Osteocyte (in vitro differentiated cells): ENCODE data around the gene GTF2A2.

GRCh38 chr15:59237007-59237691 is 30.5 kb downstream of the LDHAL6B start:
- PRO-cap = no peak

GRCh38 chr15:59271795-59272256 is 65.2 kb downstream of the LDHAL6B start:
- PRO-cap = no peak

DNA sequence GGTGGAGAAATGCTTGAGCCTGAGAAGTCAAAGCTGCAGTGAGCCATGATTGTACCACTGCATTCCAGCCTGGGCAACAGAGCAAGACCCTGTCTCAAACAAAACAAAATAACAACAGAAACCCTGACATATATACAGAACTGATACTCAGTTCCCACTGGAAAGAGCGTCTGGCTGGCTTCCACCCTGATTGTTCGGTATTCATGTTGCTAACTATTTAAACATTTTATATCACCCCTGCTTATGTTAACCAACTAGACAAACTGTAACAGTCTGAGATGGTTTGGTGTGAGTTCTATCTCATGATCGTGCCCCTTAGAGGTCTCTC is 78.8 kb downstream of the MYO1E start:
- PRO-cap = no peak

DNA sequence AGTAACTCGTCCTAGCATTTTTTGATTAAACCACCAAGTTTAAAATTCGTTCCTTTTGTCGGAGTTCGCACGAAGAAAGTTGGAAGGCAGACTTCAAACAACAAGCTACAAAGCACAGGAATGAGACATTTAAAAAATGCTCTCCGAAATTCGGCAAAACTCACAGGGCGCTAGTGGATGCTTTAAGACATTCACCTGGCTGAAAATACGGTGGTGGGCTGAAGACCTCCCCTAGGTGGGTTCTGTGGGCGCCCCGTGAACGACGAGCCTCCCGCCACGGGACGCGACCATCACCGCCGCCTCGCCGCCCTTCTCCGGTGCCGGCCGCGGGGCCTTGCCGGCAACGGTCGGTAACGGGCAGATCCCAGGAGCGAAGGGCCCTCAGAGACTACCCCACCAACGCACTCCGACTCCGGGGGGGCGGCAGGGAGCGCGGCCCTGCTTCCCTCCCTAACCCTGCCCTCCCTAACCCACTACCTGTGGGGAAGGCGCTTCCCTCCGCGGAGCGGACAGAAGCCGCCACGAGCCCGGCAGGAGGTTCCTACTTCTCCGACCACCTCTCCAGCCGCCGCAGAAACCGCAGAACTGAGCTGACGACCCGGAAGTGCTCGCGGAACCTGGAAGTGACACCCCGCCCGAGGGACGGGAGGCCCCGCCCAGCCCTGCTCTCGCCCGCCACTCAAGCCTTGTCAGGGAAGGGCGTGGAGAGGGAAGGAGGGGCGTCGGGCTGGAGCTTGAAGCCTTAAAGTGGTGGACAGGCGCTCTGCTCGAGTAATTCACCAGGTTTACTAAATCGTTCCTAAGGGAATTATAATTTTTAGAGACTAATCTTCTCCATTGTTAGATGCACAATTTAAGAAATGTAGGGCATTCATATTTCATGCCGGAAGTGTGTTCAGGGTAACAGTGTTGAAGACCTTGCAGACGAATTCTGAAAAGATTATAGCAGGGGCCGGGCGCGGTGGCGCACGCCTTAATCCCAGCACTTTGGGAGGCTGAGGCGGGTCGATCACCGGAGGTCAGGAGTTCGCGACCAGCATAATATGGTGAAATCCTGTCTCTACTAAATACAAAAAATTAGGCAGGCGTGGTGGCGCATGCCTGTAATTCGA is at the start of gene GTF2A2:
GTF2A2 (minus strand) TSS at position 587 of the 1,112 bp plus-strand sequence.
- PRO-cap = unidirectional peak, minus-strand start at position 587 of the sequence

DNA sequence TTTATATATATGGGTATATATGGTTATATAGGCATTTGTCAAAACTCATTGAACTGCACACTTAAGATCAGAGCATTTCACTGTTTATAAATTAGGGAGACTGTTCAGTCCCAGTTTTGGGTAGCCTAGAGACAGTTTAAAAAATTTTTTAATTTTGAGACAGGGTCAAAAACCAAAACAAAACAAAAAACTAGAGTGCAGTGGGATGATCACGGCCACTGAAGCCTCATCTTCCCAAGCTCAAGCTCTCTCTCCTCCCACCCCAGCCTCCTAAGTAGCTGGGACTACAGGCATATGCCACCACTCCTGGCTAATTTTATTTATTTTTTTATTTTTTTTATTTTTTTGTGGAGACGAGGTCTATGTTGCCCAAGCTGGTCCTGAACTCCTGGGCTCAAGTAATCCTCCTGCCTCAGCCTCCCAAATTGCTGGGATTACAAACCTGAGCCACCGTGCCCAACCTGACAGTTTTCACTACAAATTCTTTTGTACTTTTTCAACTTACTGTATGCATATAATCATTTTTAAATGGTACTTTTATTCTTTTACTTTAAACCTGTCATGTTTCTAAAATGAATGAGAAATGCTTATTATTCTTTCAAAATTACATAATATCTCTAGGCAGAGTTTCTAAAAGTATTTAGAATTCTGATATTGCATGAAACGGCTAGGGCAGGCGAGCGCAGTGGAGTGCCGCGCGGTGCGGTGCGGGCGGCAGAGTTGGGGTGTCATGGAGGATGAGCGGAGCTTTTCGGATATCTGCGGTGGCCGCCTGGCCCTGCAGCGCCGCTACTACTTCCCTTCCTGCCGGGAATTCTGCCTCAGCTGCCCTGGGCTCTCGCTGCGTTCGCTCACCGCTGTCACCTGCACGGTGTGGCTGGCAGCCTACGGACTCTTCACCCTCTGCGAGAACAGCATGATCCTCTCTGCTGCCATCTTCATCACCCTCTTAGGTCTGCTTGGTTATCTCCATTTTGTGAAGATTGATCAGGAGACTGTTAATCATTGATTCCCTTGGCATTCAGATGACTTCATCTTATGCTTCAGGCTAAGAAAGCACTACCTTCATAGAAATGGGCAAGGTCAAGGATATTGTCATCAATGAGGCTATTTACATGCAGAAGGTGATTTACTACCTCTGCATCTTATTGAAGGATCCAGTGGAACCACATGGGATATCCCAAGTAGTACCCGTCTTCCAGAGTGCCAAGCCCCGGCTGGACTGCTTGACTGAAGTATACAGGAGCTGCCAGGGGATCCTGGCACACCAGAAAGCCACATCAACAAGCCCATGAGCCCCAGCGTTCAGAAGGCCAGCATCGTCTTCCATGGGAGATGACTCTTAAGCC is 12.6 kb downstream of the BNIP2 start:
- PRO-cap = no peak

DNA sequence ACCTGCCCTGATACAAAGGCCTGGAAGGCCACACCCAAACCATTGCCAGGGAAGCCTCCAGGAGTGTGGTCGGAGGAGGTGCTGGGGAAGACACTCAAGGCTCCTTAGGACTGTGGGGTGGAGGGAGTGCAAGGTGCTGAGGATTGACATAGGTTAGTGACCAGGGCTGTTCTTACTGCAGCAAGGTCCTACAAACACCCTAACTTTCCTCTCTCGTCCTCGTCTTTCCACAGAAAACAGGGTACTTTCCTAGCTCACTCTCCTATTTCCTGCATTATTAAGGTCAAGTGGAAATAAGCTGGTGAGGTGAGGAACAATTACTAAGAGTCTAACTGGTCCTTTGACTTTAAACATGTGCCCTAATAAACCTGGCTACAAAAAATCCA is 50.0 kb downstream of the ANXA2 start:
- PRO-cap = no peak

DNA sequence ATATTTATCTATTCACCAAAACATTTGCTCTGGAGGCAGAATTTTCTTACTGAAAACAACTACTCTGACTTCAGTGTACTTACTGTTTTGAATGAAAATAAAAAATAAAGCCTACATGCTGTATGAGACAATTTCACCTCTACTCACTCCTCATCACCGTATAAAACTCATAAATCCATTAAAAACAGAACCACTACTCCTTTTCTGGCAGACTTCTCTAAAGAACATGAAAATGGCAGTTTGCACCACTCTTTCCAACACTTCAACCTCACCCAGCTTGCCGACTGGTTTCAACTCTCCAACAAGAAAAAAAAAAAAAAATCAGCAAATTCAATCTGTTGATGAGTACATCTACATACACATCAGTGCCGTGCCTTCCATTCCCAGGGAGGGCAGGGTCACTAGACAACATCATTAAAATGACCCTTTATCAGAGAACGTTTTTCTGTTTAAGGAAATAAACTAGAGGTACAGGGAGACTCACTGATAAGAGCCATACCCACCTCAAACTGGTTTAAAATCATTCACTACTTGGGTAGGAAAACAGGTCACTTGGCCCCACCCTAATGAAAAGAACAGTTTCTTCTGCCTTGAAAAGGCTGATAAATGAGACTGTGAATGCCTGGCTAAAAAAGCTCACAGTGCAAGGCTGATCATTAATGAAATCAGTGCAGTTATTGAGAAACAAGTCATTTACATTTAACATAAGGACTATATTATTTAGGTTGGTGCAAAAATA is 6.0 kb downstream of the ANXA2 start:
- PRO-cap = no peak

DNA sequence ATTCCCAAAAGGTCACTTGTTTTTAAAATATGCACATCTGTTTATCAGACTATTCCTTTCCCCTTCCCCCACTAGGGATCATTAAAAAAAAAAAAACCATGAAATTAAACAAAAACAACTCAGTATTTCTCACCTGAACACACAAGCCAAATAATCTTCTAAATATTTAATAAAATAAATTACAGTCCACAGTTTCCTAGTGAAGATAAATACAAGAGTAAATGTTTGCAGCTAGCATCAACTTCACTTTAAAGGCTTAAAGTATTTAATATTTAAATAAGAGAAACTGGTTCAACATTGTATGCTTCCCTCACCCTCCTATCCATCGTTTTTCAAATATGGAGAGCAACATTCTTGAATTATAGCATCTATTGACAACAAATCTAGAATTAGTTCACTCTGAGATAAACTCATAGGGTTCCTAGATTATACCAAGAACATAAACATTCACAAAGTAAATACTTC is 16.9 kb upstream of the ICE2 start:
- PRO-cap = no peak

DNA sequence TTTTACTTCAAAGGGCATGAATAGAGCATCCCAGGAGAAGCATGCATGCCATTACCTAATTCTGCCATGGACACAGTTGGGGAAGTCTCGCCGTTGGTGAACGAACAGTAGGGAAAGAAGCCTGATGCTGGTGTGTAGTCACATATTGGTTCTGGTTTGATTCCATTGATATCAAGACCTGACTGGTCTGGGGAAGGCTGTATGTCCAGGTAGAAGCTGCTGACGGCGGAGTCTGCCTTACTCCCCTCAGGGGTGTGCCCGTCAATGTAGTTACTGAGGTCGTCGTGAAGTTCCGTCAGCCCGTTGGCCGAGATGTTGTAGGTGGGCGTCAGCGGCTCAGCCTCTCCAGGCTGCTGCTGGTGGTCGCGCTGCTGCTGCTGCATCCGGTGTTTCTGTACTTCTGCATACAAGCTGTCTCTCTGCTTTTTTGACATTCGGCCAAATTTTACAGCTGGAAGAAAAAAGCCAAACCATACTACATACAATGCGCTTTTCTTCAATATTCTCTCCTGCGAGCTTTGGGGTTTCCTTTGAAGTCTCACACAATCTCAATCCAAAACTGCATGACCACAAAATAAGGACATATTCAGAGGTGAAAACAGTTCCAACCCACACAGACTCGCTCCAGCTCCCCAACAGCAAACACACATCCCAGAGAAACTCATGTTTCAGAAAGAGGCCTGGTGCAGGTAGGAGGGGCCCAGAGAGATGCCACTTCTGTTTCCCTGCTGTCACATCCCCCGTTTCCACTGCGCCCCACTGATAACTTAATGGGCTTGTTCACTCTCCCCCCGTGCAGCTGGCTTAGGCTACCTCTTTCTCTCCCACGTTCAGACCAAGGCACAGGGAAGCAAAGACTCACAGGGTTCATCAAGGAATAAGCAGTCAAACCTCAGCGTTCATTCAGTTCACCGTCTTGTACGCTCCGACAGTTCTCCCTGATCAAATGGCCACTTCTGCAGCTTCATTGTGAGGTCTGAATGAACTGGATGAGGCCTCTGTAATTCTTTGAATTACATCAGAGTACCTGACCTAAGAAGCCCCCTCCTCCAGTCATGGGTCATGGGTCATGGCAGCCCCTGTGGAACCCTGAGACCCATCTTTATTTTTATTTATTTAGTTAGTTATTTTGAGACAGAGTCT is 32.6 kb upstream of the ICE2 start:
- PRO-cap = no peak

GRCh38 chr15:60591234-60591942 is 112.4 kb upstream of the ICE2 start:
- PRO-cap = unidirectional peak, plus-strand start at chr15:60591262; unidirectional peak, plus-strand start at chr15:60591286

- PRO-cap = no peak
These were observed 170.8 kb upstream of the ICE2 start for GRCh38 chr15:60649651-60650188.

DNA sequence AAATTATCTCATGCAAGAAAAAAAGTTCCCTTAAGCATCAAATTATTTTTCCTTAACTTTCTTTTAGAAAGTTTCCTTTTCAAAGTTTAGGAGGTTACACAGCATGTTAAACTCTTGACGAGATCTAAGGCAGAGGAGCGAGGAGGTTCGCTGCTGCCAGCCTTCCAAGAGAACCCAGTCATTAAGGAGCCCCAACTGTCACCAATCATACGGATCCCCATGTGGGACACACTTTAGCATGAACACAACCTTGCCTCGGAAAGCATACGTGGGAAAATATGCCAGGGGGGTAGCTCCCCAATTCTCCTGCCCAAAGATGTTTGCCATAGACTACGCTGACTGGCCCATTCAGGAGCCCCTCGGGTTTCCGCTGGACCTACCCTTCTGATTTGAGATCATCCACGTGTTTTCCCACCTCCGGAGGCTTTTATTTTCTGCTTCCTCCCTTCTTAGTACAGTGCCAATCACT is 284.5 kb upstream of the ICE2 start:
- PRO-cap = no peak

GRCh38 chr15:60819892-60820353 is 341.0 kb upstream of the ICE2 start:
- PRO-cap = no peak

DNA sequence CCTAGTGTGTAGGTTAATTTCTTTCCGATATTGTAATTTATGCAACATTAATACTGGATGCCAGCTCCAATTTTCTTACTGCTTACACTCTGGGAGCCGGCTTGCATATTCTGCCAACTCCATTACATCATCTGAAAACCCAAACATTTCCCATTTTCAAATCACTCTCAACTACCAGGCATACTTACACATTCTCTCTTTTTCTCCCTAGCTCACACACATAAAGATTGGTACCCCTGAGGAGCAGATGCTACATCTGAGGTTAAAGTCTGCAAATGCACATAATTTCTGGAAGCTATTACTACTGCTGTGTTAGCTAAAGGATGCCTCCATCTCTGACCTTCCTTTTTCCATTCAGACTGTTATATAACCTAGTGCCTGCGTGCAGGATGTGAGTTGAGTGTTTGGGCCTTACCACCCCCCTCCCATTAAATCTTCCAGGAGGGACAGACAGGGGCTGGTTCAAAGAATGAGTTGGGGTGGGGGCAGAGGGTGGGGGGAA is 2.7 kb downstream of the RORA start:
- PRO-cap = no peak

GRCh38 chr15:61875645-61875942 is 184.7 kb downstream of the VPS13C start:
- PRO-cap = no peak

DNA sequence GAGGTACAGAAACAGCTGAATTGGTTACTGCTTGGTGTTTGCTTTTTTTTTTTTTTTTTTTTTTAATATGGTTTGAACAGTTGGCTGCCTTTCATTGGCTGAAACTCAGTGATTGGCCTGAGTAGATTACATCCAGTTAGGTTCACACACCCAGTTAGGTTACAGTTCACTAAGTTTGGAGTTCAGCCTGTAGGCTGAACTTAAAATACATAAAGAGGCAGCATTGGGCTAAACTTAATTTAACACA is 23.1 kb downstream of the C2CD4B start:
- PRO-cap = no peak

DNA sequence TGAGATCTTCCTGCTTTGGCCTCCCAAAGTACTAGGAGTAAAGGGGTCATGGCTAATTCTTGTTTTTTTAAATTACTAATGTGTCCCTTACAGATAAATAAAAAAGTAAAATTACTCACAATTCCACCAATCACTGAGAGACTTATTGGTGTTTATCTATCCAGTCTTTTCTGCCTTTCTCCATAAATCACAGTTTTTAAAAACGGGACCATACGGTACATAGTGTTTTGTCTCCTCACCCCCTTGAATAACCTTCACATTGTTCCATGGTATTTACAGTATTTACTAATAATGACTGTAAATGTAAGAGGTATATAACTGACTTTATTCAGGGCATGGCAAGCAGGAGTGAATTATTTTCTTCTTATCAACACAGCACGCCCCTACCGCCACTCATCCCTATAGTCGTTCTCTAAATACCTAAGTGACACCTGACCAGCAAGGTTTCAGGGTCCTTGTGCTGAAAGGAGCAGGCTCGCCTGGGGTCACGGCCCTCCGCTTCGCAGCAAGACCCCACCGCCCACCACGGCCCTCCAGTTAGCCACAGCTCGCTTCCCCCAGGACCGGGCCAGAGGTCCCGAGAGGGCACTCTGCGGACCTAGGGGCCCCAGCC is 614 bp upstream of the TLN2 start:
- PRO-cap = no peak

GRCh38 chr15:62647009-62647635 is 256.8 kb downstream of the TLN2 start:
- PRO-cap = no peak

- PRO-cap = no peak
These were observed 262.8 kb downstream of the TLN2 start for GRCh38 chr15:62653041-62653660.

- PRO-cap = no peak
These were observed 287.2 kb upstream of the TPM1 start for GRCh38 chr15:62755263-62755829.